Mesenchymal stem cell of adipose (primary cell): ENCODE data around the genes TCEA2 and LKAAEAR1.

GRCh38 chr20:64055613-64056393 lies 6.4 kb upstream of the SOX18 start:
- CAGE, long polyA plus RNA = no peak

GRCh38 chr20:64062813-64063473 lies at the start of gene TCEA2:
Gene TCEA2, plus strand, starts transcription at chr20:64063198.
- CAGE, long polyA plus RNA = no peak

- CAGE, long polyA plus RNA = no peak
These were observed at the start of gene LKAAEAR1 for GRCh38 chr20:64083220-64084462. Gene LKAAEAR1, minus strand, starts transcription at chr20:64084398.

- CAGE, long polyA plus RNA = no peak
These were observed 5.4 kb downstream of the NPBWR2 start for GRCh38 chr20:64101868-64102444.

- CAGE, long polyA plus RNA = no peak
These were observed 43.6 kb upstream of the PCMTD2 start for GRCh38 chr20:64211941-64212407.

DNA sequence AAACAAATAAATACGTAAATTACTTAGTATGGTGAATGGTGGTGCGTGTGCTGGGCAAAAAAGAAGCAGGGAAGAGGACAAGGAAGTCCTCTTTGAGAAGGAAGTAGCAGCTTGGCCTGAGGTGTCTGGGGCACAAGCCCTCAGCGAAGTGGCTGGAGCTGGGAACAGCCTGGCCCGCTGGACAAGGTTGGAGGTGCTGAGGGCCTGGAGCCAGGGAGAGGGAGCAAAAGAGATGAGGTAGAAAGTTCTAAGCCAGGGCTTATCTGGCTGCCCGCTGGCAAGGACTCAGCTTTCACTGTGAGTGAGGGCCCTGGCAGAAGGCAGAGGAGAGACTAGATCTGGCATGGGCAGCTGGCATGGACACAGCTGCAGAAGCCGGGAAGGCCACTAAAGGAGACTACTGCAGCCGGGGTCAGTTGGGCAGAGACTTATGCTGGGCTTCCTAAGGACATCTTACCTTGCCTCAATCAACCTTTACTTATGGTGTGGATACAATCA lies 21.8 kb upstream of the PCMTD2 start:
- CAGE, long polyA plus RNA = no peak

GRCh38 chr20:64328644-64329143 lies 73.1 kb downstream of the PCMTD2 start:
- CAGE, long polyA plus RNA = no peak